Vein endothelial cell (primary cell): ENCODE data around the gene NPEPPS.

DNA sequence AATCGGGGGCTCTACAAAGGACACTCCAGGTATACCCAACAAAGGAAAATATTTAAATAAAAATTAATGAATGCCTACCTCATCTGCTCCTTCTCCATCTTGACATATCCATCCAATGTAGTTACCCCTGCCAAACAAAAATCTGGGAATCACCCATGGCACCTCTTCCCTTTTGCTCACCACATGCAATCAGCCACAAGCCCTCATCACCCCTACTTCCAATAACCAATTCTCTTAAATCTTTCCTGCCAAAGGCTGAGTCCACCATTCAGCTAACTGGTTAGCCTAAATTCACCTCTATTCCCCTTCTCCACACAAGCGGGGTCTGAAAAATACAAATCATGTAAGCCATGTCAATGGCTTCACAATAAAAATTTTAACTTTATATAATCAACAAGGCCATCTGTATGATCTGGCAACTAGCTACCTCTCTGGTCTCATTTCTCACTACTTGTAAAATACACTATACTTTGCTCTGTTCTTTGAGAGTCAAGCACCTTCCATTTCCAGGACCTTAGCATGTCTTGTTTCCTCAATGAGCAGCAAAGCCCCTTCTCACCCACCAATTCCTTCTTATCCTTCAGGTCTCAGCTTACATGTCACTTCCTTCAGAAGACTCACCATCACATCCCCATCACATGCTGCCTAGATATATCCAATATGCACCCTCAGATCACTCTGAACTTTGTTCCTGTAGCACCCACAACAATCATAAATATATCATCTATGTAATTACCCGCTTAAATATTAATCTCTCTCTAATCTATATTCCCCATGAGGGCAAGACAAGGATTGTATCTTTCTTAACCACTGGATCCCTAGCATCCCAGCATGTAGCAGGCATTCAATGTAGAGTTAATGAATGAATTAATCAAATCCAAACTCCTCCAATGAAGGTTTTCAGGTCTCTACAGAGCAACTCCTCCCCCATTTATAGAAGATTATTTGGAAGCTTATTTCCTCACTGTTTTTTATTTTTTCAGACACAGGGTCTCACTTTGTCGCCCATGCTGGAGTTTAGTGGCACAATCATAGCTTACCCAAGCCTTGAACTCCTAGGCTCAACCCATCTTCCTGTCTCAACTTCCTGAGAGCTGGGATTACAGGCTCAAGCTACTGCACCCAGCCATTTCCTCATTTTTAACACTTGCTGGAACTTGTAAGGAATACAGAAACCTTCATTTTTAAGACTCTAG is 30.4 kb downstream of the KANSL1 start:
- CAGE, long polyA plus RNA: no peak

DNA sequence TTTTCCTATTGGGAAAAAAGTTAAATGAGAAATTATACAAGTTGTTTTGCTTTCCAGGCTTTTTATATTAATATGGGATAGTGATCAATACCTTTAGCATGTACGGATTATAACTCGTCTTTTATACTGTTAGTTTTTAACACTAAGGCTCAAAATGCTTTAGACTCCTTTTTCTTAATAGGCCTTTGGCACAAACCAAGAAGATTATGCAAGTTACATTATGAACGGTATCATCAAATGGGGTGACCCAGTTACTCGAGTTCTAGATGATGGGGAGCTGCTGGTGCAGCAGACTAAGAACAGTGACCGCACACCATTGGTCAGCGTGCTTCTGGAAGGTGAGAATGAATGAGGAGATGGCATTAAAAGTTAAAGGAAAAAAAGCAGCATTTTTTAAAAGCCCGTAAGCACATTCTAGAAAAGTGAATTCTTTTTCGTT is 107.7 kb downstream of the WNT3 start:
- CAGE, long polyA plus RNA: no peak

- CAGE, long polyA plus RNA: no peak
These were observed 106.0 kb downstream of the WNT3 start for GRCh38 chr17:46712314-46713096.

DNA sequence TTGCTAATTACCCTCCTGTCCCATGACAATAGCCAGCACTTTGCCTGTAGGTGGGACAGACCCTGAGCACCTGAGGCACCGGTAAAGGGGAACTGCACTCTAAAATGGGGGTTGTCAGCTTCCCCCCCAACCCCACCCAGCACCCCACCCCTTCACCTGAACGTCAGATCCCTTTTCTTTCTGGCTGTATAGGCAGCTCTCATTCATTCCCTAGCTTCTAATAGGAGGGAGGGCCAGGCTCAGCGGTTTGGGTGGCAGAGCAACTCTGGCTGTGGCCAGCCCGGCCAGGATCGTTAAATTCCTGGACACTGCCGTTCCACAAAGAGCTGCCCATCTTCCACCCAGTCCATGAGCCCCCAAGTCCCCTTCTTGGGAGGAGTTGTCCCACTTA is 45.9 kb downstream of the WNT3 start:
- CAGE, long polyA plus RNA: no peak

DNA sequence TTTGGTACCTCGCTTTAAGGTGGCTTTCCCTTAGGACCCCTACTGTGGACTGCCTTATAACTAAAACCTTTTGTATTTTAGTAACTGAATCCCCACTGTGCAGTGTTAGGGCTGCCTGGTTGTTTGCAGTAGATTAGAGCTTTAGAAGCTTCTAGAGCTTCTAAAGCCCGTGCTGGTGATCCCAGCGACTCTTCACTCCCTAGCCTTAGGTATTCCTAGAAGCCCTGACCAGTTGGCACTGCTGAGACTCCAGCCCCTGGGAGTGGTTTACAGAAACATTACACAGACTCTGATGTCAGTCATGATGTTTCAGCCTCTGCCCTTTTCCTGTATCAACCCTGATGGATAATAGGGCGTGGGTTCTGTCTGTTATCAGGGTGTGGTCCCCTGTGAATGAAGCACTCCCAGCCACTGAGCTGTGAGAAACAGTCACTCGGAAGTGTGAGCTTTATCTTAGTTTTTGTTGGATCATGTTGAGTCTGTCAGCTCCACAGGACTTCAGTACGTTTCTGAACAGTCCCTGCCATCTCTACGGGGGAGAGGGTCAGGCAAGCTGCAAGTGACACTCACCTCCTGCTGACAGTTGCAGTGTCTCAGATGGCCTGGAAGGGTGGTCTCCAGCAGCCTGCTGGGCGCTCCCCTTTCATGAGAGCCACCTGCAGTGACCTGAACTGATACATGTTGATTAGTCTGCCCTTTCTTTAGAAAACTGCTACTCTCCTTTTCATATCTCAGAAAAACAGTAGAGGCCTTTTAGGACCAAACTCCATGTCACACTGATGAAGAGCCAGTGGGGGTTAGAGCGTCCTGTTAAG is 12.8 kb downstream of the GOSR2 start:
- CAGE, long polyA plus RNA: no peak

- CAGE, long polyA plus RNA: no peak
These were observed 30.3 kb downstream of the CDC27 start for GRCh38 chr17:47158715-47159297.

- CAGE, long polyA plus RNA: no peak
These were observed 4.0 kb upstream of the MYL4 start for GRCh38 chr17:47204670-47206066.

DNA sequence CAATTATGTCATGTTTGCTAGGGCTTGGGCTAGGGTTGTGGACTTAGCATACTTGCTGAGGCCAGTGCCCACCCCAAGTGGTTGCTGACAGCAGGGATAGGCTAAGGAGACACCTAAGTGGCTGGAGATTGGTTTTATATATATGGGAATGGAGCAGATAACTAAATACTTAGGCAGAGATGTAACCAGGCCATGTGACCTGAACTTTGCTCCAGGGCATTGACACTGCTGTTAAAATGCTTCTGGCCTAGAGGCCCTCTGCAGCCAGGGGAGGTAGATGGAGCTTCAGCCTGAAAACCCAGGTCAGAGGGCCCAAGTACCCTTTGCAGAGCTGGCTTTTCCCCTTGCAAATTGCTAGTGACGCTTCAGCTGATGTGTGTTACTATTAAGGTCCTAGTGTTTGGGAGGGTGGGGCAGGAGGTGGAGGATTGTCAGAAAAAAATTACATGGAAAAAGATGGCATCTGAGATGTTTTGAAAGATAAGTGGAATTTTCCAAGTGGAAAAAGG is 1.4 kb upstream of the ITGB3 start:
- CAGE, long polyA plus RNA: no peak

DNA sequence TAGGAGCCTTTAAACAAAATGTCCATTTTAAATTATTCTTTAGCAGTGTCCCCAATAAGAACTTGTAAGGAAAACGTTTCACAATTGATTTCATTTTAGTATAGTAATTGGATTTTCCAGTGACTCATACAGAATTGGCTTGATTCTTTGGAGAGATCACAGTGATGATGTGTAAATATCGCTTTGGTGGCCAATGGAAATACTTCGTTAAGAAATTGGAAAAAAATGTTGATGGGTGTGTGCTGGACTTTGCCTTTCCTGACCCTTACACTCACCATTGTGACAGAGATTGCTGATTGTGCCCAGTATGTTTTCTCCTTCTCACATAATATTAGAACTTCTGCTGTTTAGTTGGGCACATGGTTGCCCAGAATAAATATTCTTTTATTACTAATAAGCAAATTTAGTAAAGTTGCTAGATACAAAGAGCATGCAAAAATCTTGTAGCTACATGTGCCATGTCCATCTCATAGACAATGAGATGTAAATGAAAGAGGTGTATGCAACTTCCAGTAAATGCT is 7.4 kb upstream of the EFCAB13 start:
- CAGE, long polyA plus RNA: no peak

DNA sequence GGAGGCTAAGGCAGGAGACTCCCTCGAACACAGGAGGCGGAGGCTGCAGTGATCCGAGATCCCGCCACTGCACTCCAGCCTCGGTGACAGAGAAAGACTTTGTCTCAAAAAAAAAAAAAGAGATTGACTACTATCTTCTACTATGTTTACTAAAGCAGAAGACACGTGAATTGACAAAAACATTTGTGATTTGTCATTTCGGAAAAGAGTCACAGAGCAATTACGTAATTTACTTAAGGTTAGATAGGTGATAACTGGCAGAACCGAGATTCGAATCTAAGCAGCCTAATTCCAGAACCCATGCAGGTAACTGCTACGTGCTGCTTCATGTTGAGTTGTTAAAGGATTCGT is 37.7 kb upstream of the NPEPPS start:
- CAGE, long polyA plus RNA: no peak

DNA sequence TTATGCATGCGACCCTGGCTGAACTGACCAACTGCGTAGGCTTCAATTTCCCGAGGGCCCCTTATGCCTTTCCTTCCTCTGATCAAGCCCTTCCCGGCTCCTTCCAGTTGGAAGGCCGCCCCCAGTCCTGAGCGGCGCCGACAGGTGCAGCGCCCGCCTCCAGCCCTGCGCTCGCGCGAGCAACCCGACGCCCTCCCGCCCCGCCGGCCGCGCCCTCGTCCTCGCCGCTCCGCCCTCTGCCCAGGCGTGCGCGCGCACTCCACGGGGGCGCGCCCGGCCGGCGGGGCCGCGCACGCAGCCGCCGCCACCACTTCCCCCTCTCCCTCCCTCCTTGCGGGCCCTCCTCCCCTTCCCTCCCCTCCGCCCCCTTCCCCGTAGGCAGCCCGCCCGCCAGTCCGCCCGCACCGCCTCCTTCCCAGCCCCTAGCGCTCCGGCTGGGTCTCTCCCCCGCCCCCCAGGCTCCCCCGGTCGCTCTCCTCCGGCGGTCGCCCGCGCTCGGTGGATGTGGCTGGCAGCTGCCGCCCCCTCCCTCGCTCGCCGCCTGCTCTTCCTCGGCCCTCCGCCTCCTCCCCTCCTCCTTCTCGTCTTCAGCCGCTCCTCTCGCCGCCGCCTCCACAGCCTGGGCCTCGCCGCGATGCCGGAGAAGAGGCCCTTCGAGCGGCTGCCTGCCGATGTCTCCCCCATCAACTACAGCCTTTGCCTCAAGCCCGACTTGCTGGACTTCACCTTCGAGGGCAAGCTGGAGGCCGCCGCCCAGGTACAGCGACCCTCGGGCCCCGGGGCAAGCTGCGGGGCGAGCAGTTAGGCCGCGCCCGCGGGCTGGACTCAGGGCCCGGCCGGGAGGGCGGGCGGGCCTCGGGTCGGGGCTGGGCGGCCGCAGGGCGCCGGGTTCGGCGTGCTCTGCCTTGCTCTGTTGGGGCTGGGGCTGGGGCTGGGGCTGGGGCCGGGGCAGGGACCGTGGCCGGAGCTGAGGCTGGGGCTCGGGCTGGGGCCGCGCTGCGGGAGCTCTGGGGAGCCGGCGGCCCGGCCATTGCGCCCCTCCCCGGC is at the start of gene NPEPPS:
TSS of gene NPEPPS (plus strand) at position 310 of the 1,047 bp plus-strand sequence.
- CAGE, long polyA plus RNA: no peak

DNA sequence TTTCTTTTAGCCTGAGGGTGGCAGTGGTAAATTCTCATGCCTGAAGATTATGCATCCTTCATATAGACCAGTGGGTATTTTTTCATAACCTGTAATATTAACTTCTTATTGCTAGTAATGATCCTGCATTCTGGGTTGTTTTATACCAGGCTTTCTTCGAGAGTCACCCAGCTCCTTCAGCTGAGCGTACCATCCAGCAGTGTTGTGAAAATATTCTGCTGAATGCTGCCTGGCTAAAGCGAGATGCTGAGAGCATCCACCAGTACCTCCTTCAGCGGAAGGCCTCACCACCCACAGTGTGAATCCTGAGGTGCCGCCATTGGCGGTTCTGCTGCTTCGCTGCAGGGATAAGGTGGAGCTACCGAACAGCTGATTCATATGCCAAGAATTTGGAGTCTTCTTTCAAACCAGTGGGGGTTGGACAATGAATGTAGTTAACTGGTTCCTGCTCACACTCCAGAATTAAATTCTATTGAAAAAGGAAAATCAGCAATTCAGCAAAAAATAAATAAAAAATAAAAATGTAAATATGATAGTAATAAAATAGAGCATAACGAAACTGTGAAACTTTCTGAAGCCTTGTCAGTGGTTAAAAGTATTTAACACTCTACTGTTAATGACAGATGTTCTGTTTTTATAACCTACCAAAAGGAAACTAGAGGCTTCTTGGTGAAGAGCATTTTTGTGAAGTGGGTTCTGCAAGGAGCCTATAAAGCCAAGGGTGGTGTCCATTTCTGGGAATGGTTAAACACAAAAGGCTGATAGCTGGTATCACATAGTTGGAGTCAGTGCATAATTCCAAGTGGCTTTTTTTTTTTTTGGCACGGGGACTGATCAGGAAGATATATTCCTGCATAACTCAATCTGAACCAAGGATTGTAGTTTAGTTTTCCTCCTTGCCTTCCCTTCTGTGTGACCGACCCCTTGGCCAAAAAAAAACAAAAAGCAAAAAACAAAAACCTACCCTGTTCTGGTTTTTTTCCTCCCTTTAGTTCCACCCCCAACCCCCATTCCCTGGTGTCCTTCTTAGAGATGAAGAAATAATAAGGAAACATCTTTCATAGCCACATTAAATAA is 27.8 kb upstream of the KPNB1 start:
- CAGE, long polyA plus RNA: no peak

DNA sequence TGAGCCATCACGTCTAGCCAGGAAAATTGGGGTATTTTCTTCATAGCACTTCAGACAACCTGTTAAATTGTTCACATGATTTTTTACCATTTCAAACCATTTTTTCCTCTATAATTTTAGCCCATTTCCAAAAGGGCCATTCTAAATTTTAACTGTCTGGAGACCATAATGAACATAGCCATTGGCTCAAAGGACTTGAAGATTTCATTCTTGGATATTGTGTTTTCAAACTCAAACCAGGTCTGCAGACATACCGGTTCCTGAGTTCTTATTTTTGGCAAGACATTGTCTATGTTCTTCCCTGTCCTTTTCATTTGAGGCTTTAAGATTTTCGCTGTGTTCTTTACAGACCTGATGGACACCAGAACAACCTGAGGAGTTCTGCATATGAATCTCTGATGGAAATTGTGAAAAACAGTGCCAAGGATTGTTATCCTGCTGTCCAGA is 21.3 kb upstream of the TBKBP1 start:
- CAGE, long polyA plus RNA: no peak

GRCh38 chr17:47680236-47680708 is 13.7 kb upstream of the TBKBP1 start:
- CAGE, long polyA plus RNA: no peak

DNA sequence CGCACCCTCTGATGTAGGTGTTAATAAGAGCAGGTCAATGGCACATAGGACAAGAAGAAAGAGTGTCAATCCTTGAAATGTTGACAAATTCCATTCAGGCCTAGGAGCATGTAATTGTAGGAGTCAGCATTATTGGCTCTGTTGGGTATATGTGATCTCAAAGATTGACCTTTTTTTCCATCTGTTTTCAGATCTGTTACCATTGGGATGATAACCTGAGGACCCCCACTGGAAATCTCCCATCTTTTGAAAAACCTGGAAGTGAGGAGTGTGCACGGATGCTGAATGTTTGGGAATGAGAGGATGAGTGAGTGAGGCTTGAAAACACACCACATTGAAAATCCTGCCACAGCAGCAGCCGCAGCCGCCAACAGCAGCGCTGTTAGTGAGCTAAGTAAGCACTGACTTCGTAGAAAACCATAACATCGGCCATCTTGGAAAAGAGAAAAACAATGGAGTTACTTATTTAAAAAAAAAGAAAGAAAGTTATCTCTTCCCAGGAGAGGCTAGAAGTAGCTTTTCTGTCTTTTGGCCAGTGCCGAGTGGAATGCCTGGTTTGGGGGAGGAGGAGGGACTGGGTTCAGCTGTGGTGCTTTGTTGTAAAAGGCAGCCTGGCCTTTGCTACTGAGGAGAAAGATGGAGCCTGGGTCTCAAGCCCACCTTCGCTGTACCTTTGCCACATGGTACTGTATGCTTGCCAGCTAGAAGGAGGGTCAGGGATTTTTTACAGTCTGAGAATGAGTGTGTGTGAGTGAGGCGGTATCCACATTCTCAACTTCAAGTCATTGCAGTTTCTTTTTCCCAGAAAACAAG is 11.5 kb upstream of the TBKBP1 start:
- CAGE, long polyA plus RNA: no peak

- CAGE, long polyA plus RNA: no peak
These were observed 7.0 kb upstream of the TBKBP1 start for GRCh38 chr17:47686669-47687656.

DNA sequence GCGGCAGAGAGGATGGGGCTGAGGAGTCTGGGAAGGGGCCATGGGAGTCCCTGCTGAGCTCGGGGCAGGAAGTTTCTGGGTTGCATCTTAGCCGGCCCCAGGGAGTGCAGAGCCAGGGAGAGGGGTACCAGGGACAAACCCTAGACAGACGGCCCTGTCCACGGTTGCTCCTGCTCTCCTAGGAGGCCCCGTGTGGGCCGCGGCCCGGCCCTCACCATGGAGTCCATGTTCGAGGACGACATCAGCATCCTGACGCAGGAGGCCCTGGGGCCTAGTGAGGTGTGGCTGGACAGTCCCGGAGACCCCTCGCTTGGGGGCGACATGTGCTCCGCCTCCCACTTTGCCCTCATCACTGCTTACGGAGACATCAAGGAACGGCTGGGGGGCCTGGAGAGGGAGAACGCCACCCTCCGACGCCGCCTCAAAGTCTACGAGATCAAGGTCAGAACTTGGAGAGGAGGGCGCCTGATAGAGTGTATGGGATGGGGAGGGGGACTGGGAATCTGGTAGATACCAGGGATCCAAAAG is 2.0 kb downstream of the TBKBP1 start:
- CAGE, long polyA plus RNA: no peak

GRCh38 chr17:47735490-47736182 is 2.6 kb downstream of the TBX21 start:
- CAGE, long polyA plus RNA: no peak

- CAGE, long polyA plus RNA: no peak
These were observed 11.2 kb downstream of the OSBPL7 start for GRCh38 chr17:47810176-47811075.

GRCh38 chr17:47864716-47865507 is 13.9 kb upstream of the SP6 start:
- CAGE, long polyA plus RNA: no peak